Myometrial cell (primary cell): ENCODE measurements around a stretch of chr22.

GRCh38 chr22:42916387-42916797 lies 59.3 kb upstream of the ARFGAP3 start:
- RAMPAGE, long total RNA = no peak

- RAMPAGE, long total RNA = no peak
Observed at GRCh38 chr22:43014007-43015022, 634 bp downstream of the PACSIN2 start.

- RAMPAGE, long total RNA = no peak
Observed at GRCh38 chr22:43018404-43019124, 3.6 kb upstream of the PACSIN2 start.

GRCh38 chr22:43024984-43025484 lies 10.1 kb upstream of the PACSIN2 start:
- RAMPAGE, long total RNA = no peak

DNA sequence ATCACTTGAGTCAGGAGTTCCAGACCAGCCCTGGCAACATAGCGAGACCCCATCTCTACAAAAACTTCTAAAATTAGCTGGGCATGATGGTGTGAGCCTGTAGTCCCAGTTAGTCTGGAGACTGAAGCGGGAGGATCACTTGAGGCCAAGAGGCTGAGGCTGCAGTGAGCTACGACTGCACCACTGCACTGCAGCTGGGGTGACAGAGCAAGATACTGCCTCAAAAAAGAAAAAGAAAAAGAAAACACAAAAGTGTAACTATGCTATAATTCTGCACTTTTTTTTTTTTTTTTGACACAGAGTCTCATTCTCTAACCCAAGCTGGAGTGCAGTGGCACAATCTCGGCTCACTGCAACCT lies 3.9 kb downstream of the MCAT start:
- RAMPAGE, long total RNA = no peak

- RAMPAGE, long total RNA = no peak
Observed at GRCh38 chr22:43148561-43149001, 2.8 kb upstream of the TSPO start.

DNA sequence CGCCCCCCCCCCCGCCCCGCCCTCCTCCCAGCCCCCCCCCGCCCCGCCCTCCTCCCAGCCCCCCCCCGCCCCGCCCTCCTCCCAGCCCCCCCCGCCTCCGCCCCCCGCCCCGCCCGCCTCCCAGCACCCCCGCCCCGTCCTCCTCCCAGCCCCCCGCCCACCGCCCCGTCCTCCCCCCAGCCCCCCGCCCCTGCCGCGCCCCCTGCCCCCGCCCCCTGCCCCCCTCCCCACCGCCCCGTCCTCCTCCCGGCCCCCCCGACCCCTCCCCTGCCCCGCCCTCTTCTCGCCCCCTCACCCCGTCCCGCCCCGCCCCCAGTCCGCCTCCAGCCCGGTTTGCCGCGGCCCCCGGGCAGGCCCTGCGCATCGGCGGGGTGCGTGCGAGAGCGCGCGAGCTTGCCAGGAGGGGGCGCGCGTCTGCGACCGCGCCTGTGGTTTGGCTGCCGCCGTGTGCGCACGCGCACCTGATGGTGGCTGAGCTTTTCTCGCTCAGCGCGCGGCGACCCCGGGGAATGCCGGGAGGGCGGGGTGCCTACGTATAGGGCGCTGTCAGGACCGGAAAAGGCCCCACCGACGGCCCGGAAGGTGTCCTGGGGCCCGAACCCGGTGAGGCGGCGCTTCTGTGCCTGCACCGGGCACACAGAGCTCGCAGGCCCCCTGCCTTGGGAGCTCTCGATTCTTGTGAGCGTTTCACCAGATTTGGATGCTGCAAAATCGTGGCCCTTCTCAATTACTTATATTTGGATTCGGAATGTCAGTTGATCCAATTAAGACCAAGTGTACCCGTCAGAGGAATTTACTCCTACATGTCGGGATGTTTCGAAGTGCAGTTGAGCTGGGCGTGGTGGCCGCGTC lies 471 bp upstream of the TTLL12 start:
- RAMPAGE, long total RNA = no peak

DNA sequence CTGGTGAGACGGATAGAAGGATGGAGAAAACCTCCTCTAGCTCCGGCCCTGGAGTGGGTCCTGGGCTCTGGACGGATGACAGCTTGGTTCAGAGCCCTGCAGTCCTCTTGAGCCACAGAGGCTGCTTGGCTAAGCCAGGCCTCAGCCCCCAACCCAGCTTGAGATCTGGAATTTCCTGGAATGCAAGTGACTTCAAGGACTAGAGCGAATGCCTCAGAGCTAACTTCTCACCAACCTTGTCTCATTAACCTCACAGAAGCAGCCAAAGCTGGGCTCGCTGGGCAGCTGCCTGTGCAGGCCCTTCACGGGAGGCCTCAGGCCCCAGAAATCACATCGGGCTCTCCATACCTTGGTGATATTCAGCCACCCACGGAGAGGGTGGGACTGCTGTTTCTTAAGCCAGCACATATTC lies 73.4 kb upstream of the TTLL12 start:
- RAMPAGE, long total RNA = no peak

DNA sequence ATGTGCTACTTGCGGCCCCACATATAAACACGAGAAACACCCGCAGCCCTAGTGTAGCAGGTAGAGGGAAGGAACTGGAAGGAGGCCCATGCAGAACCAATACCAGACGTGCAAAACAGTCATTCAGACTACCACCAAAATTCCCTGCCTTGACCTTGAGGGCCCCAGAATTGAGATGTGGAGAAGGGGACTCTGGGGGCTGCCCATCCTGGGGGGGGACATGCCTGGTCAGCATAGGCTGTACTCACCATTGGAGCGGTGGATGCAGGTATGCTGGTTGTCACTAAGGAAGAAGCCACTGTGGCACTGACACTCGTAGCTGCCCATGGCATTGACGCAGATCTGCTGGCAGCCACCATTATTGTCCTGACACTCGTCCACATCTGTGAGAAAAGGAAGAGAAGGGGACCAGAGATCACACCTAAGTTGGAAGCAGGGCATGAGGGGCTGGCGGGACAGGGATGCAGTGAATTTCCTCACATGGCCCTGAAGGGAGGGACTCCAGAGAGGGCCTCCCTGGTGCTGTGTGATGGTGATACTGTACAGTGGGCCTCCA lies 52.3 kb downstream of the SCUBE1 start:
- RAMPAGE, long total RNA = no peak

GRCh38 chr22:43399740-43400153 lies 12.1 kb upstream of the MPPED1 start:
- RAMPAGE, long total RNA = no peak

DNA sequence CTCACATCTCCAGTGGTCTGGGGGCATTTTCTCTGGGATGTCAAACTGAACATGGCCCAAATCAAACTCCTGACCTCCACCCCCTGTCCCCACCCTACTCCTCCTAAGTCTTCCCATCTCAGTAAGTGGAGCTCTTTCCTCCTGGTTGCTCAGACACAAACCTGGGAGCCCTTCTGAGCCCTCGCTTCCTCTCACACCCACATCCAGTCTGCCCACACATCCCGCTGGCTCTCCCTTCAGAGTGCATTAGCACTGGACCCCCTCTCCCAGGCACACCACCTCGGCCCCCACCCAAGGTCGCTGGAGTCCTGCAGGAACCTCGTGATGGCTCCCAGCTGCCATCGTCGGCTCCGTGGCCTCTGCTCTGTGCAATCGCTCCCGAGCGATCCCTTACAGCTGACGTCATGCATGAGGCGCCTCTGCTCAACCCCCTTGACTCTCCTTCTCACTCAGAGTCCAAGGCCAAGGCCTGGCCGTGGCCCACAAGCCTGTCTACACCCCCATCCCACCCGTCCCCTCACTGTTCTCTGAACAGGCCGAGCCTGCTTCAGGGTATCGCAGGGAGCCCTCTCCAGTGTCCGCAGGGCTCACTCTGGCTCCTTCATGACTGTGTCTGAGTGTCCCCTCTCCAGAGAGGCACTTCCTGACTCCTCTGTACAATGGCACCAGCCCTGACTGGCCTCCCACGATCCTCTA lies 183.9 kb downstream of the EFCAB6 start:
- RAMPAGE, long total RNA = no peak

- RAMPAGE, long total RNA = no peak
Observed at GRCh38 chr22:43823395-43824160, 11.5 kb upstream of the EFCAB6 start.

GRCh38 chr22:43852561-43853209 lies 9.6 kb downstream of the SULT4A1 start:
- RAMPAGE, long total RNA = no peak

- RAMPAGE, long total RNA = no peak
Observed at GRCh38 chr22:43890944-43891431, 825 bp downstream of the PNPLA5 start.

GRCh38 chr22:43925140-43926028 lies 1.8 kb downstream of the PNPLA3 start:
- RAMPAGE, long total RNA = no peak

DNA sequence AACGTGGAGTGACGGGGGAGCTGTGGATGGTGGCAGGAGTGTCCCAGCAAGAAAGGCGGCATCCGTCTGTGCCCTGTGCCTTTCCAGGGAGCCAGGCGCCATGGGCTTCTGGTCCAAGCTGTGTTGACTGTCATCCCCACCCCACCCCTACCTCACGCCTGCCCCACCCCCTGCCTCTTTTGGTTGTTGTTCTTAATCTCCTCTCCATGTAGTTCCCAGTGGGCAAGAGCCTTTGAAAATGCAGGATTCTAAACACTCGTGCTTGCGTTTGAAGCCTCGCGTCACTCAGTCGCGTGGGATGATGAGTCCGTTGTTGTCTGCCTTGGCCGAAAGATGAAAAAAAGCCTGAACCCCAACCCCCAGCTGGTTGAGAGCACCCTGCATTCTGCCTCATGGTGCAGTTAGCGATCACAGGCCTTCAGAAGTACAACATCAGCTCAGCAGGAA lies 12.0 kb upstream of the PARVG start:
- RAMPAGE, long total RNA = no peak

DNA sequence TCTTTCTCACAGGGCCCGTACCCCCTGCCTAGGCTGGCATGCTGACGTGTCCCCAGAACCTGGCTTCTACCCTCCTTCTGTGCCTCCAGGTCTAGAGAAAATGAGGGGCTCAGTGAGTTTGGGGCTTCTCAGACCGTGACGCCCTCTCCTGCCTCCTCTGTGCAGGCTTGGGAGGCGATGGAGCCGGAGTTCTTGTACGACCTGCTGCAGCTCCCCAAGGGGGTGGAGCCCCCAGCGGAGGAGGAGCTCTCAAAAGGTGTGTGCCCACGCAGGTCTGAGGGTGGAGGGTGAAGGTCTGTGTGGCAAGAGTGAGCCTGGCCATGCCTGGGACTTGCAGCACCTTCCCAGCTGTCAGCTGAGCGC lies 2.4 kb downstream of the PARVG start:
- RAMPAGE, long total RNA = no peak

- RAMPAGE, long total RNA = no peak
Observed at GRCh38 chr22:44201848-44202864, 21.4 kb downstream of the PARVG start.

DNA sequence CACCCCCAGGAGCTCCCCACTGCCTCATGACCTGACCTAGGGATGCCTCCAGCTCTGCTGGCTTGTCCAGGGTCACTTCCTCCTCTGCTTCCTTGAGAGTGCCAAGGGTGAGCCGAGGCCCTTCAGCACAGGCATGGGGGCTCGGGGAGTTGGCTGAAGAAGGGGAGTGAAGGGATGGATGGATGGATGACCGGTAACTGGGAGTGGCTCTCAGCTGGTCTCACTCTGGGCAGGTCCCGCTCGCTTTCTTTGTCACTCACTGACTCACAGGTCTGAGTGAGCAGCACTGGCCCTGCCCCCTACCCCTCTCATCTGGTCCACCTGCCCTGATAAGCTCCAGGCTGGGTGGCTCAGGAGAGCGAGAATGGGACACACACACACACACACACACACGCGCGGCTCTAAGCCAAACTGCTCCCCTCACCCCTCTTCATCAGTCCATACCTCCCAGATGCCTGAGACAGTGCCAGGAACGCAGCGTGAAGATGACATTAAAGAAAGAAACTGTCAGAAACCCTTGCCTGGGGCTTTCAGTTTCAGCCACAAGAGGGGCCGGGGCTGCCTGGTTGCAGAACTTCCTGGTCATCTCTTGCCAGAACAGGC lies 16.4 kb upstream of the SHISAL1 start:
- RAMPAGE, long total RNA = no peak

DNA sequence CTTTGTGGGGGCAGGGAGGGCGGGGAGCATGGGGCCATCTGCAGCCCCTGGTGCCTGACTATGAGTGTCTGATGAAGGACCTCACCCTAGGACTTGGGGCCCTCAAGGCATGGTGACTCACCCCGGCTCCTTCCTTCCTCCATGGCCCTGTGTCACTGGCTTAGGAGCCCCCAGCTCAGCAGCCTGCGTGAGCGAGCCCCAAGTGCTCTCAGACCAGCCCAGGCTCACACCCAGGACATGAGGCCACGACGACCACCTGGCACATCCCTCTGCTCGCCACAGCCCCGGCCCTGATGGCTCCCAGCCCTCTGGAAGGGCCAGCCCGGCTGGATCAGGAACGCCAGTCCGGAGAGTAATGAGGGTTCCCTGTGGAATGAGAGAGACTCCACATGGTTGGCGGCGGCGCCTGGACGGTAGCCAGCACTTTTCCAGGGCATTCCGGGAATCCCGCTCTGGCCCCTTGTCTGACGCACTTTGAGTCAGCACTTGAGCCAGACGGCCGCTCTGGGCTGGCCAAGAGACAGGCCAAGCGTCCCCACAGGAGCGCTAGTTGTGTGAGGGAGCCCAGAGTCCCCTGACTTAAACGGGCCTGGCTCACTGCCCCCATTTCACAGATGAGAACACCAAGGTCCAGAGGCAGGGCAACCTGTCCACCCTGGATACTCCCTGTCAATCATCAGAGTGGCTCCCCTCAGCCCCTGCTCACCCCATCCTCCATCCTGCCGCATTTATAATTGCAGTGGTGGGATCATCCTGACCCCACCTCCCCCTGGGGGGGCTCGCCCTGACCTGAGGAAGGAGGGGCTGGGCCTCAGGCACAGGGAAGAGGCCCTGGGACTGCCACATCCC lies 50.8 kb upstream of the SHISAL1 start:
- RAMPAGE, long total RNA = no peak